Penis (tissue), 1 donor: ENCODE data around the genes NAP1L1 and CSRP2.

GRCh38 chr12:75953963-75954639 is 130.4 kb downstream of the NAP1L1 start:
- PRO-cap: no peak

GRCh38 chr12:75974505-75974911 is 110.0 kb downstream of the NAP1L1 start:
- PRO-cap: no peak

- PRO-cap: no peak
These were observed 53.9 kb downstream of the NAP1L1 start for GRCh38 chr12:76030441-76031220.

GRCh38 chr12:76043309-76044307 is 40.9 kb downstream of the NAP1L1 start:
- PRO-cap: no peak

DNA sequence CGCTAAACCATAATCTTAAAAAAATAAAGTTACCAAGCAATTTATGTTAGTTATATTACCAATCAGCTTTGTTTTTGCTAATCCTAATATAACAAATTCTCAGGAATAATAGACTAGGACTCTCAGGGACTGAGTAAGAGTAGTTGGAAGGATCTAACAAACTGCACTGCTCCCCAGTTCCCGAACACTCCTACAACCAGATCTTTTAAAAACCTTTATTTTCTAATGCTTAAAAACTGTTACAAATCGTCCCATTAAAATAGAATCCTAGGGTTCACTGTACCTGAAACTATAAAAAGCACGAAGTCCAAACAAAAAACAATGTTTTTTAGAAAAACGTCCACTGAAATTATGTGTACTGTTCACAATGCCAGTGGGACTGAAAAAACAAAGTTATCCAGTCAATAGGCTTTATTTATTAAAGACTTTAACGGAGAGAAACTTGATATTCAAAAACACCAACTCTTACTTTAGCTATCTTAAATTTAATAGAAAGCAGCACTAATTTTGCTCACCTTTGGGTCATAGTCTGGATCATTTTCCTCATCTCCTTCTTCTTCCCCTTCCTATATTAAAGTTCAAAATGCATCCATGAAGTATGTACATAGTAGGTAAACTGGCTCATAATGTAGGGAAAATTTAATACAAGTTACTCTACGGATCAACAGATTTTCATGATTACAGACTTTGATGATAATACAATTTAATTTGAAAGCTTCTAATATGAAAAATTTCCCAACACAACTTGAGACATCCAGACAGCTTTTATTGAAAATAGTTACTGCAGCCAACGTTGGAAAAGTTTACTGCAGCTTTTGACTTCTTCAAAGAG is 35.6 kb downstream of the NAP1L1 start:
- PRO-cap: no peak

- PRO-cap: no peak
These were observed 1.6 kb downstream of the NAP1L1 start for GRCh38 chr12:76082932-76083311.

DNA sequence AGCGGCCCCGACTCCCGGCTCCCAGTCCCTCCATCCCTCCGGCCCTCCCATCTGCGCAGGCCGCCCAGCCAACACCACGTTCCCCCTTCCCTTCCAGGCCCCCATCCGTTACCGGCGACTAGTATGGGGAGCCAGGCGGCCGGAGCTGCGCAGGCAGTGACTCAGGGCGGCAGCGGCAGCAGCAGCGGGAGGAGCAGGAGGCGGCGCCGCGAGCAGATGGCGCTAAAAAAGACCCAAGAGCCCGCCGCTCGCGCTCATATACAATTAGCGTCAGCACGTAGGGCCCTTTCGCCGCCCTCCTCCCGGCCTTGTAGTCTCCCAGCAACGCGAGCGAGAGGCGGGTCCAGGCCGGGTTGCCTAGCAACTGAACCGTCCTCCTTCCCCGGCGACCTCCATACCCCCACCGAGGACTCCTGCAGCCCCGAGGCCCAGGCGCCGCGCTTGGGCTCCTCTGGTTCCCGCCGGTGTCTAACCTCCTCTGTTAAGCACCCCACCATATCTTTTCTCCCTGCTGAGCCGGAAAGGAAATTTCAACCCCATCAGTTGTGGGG is at the start of gene NAP1L1:
TSS of gene NAP1L1 (minus strand) at position 231 of the 551 bp plus-strand sequence.
- PRO-cap: bidirectional peak, plus-strand start outside the sequence, minus-strand start at position 231 of the sequence

GRCh38 chr12:76092241-76092577 is 7.7 kb upstream of the NAP1L1 start:
- PRO-cap: no peak

DNA sequence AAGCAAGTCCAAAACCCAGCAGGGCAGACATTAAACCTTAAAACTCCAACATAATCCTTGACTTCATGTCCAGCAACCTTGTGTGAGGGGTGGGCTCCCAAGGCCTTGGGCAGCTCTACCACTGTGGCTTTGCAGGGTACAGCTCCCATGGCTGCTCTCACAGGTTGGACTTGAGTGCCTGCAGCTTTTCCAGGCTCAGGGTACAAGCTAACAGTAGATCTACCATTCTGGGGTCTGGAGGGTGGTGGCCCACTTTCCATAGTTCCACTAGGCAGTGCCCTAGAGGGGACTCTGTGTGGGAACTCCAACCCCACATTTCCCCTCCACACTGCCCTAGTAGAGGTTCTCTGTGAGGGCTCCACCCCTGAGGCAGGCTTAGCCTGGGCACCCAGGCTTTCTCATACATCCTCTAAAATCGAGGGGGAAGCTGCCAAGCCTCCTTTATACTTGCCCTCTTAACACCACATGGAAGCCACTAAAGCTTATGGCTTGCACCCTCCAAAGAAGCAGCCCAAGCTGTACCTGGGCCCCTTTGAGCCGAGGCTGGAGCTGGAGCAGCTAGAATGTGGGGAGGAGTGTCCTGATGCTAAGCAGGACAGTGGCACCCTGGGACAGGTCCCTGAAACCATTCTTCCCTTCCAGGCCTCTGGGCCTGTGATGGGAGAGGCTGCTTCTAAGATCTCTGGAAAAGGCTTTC is 41.2 kb downstream of the OSBPL8 start:
- PRO-cap: no peak

DNA sequence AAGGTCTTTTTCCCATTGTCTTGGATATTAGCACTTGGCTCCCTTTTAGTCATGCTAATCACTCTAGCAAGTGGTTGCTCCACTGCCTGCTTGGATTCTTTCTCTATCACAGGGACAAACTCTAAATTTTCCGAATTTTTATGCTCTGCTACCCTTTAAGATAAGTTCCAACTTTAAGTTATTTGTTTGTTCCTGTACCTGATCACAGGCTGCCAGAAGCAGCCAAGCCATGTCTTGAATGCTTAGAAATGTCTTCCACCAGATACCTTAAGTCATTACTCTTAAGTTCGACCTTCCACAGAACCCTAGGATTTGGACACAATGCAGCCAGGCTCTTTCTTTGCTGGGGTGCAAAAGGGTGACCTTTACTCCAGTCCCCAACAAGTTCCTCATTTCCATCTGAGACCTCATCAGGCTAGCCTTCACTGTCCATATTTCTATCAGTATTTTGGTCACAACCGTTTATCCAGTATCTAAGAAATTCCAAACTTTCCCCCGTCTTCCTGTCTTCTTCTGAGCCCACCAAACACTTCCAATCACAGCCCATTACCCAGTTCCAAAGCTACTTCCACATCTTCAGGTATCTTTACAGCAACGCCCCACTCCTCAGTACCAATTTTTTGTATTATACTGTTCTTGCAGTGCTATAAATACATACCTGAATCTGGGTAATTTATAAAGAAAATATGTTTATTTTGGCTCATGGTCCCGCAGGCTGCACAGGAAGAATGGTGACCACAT is 40.5 kb downstream of the OSBPL8 start:
- PRO-cap: no peak

GRCh38 chr12:76878689-76879974 is at the start of gene CSRP2:
CSRP2 (minus strand) TSS chr12:76879019.
- PRO-cap: bidirectional peak, plus-strand start at chr12:76879216, minus-strand start at chr12:76879016; bidirectional peak, plus-strand start at chr12:76879681, minus-strand start at chr12:76879569

DNA sequence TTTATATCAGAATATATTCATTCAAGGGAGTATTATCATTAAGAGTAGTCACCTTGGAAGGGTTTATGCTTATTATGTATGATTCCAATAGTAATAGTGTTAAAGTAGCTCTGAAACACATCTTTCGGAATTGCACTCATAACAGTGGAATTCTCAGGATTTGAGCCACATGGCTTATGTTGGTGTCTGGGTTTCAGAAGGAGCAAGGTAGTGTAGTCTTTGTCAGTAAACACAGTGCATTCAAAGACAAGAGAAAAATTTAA is 207.1 kb upstream of the E2F7 start:
- PRO-cap: no peak

DNA sequence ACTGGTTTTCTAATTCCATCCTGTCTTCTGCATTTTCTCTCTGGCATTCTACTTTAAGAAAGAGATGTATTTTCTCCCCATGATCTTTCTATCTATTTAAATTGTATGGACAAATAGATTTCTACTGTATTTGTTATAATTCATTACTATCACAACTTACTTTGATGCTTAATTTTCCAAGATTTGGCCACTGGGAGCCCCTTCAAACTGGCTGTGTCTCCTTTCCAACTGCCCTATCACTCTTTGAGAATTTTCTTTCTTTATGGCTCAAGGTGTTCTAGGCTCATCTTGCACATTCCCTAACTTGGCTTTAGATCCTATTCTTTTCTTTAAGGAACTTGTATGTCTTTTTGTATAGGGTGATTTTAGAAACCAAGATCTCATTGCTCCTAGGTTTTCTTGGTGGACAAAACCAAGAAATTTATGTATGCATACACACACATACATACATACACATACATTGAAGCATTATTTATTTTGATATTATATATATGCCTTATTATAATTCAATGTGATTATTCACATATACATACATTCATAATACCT is 185.2 kb downstream of the NAV3 start:
- PRO-cap: no peak

- PRO-cap: no peak
These were observed 193.0 kb downstream of the NAV3 start for GRCh38 chr12:78023788-78023987.

- PRO-cap: no peak
These were observed 275.1 kb downstream of the PAWR start for GRCh38 chr12:79415702-79416015.

- PRO-cap: no peak
These were observed 264.7 kb downstream of the PAWR start for GRCh38 chr12:79426135-79426416.

- PRO-cap: no peak
These were observed 124.4 kb downstream of the PAWR start for GRCh38 chr12:79566242-79566850.

- PRO-cap: no peak
These were observed 12.4 kb downstream of the PAWR start for GRCh38 chr12:79678207-79679019.

GRCh38 chr12:79690136-79690830 is 481 bp downstream of the PAWR start:
- PRO-cap: bidirectional peak, plus-strand start at chr12:79690639, minus-strand start at chr12:79690535

DNA sequence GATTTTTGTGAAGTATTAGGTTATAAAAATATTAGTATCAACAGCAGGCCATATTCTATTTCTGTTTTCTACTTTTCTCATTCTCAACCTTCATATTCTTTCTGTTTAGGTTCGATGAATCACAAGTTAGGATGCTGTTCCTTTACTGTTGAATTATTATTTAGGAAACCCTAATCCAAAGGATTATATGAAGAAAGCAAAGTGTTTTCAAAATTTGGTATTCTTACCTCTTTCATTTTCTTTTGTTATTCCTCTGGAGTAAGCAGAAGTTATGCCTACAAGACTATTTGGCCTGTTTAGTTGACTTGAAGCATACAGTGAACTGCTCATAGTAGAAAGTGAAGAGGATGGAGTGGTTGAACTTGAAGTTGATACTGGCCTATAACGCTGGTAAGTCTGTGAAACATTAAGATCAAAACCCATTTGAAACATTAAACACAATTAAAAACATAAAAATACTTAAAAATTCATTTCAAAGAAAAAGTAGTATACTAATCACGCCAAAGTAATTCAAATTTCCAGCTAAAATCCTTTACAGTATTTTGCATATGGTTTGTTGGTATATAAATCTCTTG is 105.9 kb upstream of the PAWR start:
- PRO-cap: no peak